ENCODE data around the genes OR4F29 and C1orf159.

GRCh38 chr1:135149-135584, 69.9 kb downstream of the OR4F5 start:
- PRO-cap, result no peak

GRCh38 chr1:184834-185573, 119.8 kb downstream of the OR4F5 start:
- PRO-cap, result no peak

- PRO-cap, result no peak
Measured at GRCh38 chr1:451528-451915, at the start of gene OR4F29. Gene OR4F29 (minus strand): TSS chr1:451678.

- PRO-cap, result no peak
Measured at GRCh38 chr1:629487-630389, 56.7 kb downstream of the OR4F16 start.

- PRO-cap, result no peak
Measured at GRCh38 chr1:633567-634561, 52.6 kb downstream of the OR4F16 start.

GRCh38 chr1:778556-779441, 92.3 kb upstream of the OR4F16 start:
- PRO-cap, result bidirectional peak, plus-strand start at chr1:778805, minus-strand start at chr1:778613

- PRO-cap, result no peak
Measured at GRCh38 chr1:846918-847380, 76.8 kb upstream of the SAMD11 start.

DNA sequence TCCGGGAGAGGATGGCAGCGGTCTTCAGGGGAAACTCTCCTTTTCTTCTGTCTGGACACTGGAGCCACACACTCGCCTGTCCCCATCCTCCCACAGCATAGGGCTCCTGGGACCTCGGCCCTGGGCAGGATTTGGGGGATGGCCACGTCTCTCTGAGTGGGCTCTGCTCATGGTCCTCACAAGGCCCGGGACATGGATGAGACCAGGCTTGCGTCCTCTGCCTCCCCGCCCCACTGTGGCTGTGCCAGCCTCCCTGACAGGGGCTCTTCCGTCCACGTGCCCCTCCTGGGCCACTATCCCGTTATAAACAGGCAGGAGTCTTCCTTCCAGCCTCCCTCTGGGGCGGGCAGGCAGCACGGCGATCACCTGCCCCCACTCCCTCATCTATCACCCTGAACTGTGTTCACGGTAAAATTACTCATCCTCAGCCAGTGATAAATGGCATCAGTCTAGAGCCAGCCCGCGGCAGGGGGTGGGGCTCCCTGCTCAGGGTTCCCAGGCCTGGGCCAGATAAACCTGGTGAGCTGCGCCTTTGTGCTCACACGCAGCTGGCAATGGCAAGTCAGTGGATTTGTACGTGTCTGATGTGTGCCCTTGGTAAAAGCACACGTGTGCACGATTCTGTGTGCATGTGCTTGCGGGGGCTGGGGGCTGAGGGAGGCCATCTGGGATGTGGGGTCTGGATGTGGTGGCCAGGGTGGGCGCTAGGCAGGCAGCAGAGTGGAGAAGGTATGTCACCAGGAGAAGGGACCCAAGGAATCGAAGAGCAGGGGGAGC, 12.6 kb upstream of the SAMD11 start:
- PRO-cap, result no peak

DNA sequence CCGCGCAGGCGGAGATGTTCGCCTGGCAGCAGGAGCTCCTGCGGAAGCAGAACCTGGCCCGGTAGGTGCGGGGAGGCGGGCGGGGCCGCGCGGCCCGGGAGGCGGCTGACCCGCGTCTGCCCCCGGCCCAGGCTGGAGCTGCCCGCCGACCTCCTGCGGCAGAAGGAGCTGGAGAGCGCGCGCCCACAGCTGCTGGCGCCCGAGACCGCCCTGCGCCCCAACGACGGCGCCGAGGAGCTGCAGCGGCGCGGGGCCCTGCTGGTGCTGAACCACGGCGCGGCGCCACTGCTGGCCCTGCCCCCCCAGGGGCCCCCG, 16.7 kb downstream of the NOC2L start:
- PRO-cap, result no peak

DNA sequence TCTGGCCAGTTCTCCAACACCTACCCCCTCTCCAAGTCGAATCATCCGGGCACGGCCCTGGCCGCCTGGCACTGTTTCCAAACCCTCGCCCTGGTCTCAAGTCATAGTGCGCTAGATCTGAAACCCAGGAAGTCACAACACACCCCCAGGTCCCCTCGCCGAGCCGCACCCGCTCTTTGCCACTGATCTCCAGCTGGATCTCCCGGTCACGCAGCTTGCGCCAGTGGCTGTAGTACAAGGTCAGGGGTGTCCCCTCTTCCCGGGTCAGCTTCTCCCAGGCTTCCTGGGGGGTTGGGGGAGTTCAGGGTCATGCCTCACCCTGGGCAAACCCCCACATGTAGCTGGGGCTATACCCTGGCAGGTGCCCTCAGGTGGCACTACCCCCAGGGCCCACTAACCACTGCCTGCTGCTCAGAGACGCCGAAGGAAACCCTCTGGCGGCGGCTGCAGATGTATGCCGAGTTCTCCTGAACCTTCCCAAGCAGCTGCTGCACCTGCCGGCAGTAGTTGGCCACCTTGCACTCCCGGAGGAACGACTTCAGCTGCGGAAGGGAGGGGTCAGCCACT, 13.0 kb downstream of the NOC2L start:
- PRO-cap, result no peak

DNA sequence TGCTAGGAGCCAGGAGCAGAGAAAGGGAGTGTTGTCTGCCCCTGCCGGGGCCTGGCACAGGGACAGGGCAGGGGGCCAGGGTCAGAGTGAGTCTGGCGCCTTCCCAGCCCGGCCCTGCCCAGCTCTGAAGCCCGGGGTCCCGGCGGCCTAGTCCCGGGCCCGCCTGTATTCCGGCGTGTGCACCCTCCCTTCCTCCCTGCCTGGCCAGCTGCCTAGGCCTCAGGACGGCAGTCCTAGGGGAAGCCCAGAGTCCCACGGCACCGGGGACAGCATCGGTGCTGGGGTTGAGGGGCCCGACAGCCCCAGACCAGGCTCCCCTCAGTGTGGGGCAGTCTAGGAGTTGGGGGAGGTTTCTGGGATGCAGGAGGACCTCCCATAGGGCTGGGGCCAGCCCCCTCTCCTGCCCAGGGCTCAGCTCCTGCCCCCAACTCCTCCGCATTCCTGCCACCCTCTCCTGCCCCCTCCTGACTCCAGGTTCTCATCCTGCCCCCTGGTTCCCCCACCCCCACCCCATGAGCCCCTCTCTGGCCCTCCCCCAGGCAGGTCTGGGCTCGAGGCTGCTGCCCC, 5.3 kb downstream of the AGRN start:
- PRO-cap, result no peak

DNA sequence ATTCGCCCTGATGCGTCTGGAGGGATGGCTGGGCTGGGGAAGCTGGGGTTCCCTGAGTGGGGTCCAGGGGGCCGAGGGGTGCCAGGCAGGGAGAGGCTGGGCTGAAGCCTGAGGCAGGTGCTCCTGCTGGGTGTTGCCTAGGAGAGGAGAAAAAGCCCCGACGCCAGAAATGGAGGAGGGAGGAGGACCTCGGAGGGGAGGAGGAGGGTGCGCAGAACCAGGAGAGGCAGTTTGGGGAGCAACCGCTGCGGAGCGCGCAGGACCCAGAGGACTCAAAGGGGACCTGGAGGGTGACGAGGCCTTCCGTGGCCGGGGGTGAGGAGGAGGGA, 15.3 kb downstream of the RNF223 start:
- PRO-cap, result no peak

- PRO-cap, result unidirectional peak, minus-strand start at chr1:1069337
Measured at GRCh38 chr1:1069079-1069767, 4.9 kb downstream of the RNF223 start.

GRCh38 chr1:1115616-1116843, at the start of gene C1orf159:
Gene C1orf159 (minus strand): TSS chr1:1116089.
- PRO-cap, result bidirectional peak, plus-strand start at chr1:1116307, minus-strand start at chr1:1116078

- PRO-cap, result no peak
Measured at GRCh38 chr1:1163195-1163936, 10.3 kb upstream of the TTLL10 start.

DNA sequence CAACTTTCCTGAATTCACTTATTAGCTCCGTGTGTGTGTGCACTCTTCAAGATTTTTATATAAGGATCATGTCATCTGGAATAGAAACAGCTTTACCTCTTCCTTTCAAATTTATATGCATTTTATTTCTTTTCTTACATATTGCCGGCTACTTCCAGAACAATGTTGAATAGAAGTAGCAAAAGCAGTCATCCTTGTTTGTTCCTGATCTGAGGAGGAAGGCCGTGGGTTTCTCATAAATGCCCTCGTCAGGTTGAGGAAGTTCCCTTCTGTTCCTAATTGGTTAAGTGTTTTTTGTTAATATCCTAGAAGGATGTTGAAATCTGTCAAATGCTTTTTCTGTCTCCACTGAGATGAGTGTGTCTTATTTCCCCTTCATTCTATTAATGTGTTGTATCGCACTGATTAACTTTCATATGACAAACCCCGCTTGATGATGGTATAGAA, 15.4 kb downstream of the TTLL10 start:
- PRO-cap, result no peak

- PRO-cap, result no peak
Measured at GRCh38 chr1:1200610-1201196, 5.7 kb downstream of the TNFRSF18 start.

DNA sequence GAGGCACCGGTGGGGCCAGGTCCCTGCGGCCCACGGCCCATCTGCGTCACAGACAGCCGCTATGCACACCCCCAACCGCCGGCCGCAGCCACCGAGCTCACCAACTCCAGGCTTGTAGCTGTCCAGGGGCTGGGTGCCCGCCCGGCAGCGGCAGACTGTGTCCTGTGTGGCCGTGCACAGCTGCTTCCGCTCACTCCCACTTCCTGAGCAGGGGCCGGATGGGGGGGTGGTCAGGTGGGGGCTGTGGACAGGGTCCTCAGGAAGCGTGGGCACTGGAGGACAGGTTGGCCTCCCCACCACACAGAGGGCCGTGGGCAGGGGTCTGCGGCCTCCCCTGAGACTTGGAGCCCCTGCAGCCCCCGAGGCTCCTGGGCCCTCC, 1.1 kb downstream of the TNFRSF4 start:
- PRO-cap, result no peak

DNA sequence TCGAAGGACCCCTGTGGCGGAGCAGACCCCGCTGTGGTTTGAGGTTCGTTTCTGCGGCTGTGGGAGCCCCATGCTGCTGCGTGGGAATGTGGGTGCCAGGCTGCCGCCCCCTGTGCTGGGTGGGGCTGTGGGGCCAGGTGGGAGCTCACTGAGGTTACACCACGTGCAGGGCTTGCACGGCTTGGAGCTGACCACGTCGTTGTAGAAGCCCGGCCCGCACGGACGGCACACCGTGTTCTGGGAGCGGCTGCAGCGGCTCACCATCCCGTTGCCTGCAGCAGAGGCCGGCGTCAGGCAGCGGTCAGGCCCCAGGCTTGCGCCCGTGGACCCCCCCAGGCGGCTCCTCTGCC, 464 bp downstream of the TNFRSF4 start:
- PRO-cap, result no peak

DNA sequence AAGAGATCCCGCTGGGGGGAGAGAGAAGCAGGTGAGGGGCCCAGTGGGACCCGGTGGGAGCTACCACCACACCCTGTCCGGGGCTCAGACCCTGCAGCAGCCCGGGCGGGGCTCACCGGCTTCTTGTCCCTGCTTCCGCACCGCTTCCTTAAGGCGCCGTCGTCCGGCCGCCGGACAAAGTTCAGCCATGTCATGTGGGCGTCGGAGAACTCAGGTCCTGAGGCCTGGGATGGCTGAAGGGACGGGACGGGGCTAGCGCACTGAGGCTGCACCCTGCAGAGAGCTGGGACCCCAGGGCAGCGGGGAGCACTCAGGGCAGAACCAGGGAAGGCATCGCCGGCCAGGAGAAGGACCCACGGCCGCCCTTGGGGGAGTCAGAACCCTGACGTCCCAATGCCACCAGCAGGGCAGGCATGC, 2.2 kb downstream of the C1QTNF12 start:
- PRO-cap, result no peak

Data from paraaortic lymph node (tissue), 1 donor.